ENCODE measurements around a stretch of chr7.

- RRBS: no CpG with 5 or more reads among the region's 1 CpG
These were observed 120.6 kb downstream of the COL28A1 start for GRCh38 chr7:7415084-7415374.

DNA sequence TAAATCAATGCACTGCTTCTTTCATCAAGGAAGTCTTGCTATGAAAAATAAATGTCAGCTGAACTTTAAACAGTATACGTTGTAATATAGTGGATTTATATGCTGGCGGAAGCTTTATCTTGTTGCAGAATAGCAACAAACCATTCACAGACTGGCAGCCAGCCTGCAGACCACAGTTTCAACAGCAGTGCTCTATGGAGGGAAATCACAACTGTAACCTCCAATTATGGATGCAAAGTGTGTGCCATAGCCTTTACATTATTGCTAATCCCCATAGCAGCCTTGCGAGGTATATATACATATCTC, 22.8 kb downstream of the COL28A1 start:
- RRBS: no CpG with 5 or more reads among the region's 3 CpGs

DNA sequence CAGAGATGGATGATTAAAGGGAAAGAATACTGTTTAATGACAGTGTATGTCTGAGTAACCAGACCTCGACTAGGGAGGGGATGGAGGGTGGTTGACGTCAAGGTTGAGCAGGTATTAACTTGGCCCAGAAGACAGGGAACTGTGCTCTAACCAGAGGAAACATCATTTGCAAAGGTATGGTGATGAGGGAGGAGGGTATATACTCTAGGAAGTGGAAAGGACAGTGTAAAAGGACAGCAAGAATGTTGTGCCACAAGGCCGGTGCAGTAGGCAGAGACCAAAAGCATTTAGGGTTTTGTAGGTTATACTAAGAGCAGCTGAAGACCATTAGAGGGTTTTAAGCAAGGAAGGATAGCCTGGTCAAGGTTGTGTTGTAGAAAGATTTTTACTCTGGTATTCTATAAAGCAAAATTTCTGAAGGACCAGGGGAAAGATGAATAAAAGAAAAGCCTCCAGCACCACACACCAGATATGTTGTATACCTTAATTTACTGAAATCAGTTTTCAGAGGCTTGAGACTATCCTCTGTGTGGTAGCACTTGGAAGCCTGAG, 3.1 kb downstream of the MIOS start:
- RRBS: no CpG with 5 or more reads among the region's 3 CpGs

DNA sequence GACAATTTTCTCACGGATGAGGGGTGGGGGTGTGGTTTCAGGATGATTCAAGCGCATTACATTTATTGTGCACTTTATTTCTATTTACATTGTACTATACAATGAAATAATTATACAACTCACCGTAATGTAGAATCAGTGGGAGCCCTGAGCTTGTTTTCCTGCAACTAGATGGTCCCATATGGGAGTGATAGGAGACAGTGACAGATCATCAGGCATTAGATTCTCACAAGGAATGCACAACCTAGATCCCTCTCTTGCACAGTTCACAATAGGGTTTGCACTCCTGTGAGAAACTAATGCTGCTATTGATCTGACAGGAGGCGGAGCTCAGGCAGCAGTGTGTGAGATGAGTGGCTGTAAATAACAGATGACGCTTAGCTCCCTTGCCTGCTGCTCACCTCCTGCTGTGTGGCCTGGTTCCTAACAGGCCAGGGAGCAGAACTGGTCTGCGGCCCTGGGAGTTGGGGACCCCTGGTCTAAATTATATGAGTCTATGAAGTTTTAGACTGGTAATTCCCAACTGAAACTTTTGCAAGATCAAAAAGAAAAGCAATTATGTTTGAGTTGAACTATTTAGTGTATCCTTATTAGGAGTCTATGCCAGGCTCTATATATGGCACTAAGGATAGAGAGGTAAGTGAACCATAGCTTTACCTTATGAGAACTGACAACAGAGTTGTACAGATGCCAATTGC, 3.9 kb downstream of the MIOS start:
- RRBS: no CpG with 5 or more reads among the region's 6 CpGs

GRCh38 chr7:7641996-7642502, 1.5 kb downstream of the UMAD1 start:
- RRBS: no CpG with 5 or more reads among the region's 6 CpGs

DNA sequence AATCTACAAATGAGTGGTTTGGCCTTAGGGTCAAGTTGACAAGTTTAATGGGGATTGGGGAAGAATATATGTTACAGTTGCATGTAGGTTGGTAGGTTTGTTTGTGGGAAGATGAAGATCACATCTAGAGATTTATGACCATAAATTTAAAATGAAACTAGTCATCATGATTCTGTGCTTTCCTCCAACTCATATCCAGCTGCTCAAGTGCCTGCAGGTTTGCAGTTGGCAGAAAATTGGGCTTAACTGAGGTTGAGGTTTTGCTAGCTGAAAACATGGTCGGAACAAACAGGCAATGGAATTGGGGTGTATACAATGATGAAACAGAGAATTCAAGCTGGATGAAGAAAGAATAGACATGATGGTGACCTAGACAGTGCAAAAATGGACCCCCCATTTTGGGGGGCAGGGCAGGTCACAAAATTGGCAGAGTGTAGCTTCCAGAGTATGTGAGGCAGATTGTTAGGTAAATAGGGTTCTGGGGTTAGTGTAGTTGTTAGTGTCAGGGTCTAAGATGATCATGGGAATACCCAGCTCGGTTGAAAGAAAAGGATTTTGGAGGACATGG, 121.4 kb upstream of the RPA3 start:
- RRBS: no CpG with 5 or more reads among the region's 2 CpGs

DNA sequence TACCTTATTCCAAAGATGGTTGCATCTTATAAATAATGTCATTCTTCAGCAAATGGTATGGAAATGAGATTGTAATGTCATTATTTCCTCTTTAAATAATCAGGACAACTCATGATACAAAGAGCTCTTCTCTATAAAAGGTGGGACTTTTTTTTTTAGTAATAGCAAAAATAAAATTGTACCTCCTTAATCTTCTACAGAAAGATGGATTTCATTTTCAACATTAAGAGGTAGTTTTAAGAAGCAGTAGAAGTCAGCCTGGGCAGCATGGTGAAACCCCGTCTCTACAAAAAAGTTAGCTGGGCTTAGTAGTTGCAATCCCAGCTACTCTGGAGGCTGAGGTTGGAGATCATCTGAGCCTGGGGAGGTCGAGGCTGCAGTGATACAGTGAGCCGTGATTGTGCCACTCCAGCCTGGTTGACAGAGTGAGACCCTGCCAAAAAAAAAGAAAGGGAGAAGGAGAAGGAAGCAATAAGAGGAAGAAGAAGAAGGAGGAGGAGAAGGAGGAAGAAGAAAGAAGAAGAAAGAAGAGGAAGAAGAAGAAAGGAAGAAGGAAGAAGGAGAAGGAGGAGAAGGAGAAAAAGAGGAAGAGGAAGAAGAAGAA, 86.0 kb upstream of the GLCCI1 start:
- RRBS: no CpG with 5 or more reads among the region's 3 CpGs

DNA sequence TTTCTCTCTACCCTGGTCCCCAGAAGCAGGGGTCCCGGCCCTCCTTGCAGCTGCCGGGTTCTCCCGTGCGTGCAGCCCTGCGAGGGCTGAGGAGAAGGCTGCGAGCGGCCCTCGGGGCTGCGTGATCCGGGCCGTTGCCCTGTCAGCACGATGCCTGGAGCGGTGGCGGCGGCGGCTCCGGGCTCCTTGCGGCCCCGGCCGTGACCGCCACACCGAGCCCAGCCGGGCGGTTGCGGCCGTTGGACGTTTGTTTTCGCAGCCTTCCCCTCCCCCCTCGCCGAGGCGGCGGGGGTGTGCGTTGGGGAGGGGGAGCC, 254 bp downstream of the GLCCI1 start:
- RRBS: under 1% methylated on average over 16 of the region's 33 CpGs

DNA sequence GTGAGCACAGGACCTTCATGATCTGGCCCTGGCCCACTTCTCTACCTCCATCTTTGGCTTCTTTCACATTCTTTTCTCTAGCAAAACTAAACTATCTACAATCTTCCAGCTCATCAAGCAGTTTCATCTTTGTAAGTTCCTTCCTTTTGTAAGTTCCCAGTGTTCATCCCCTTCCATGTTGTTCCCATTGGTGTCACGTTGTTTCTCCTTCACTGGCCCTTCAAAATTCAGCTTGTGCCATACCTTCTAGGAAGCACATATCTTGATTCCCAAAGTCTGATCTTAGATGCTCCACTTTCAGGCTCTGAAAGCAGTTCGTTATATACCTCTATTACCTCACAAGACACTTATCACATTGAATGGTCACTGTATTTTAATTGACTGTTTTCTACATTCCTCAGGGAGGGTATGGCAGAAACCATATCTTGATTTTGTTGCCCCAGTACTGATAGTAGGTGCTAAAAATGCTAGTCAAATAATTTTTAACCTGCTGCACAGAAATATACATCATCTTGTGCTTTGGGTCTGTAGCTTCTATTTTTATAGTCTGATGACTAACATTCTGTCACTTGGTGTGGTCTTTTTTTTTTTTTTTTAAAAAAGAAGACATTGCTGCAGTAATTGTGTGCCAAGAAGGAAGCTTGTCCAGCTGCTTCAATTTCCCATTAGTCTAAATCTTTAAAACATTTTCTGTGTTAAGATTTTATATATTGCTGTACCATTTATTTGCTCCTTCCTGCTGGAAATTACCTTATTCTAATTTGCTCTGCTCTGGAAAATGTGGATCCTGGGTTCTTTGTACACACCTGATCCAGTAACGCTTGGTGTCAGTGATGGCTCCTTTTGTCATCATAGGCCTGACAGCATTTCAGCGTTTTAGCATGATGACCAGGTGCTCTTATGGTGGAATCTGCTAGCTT, 83.7 kb downstream of the ICA1 start:
- RRBS: no CpG with 5 or more reads among the region's 4 CpGs

DNA sequence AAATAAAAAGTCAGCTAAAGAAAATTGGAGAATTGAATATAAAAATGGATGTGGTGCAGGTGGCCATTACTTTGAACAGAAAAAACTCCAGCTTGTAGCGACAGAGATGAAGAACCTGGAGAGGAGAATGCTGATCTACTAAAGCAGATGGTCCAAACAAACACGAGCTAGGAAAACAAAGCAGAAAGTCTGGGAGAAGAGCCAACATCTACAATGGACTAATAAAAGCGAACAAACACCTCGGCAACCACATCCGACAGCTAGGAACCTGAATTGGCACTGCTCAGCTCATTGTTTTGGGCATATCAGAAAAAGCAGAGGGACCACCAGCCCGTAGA, 204.6 kb downstream of the NXPH1 start:
- RRBS: no CpG with 5 or more reads among the region's 6 CpGs

DNA sequence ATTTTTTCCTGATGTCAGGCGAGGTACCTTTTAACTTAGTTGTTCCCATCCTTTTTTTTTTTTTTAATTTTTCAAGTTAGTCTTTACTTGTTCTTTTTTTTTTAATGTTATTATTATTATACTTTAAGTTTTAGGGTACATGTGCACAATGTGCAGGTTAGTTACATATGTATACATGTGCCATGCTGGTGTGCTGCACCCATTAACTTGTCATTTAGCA, 1201.8 kb downstream of the NDUFA4 start:
- RRBS: no CpG with 5 or more reads among the region's 1 CpG

DNA sequence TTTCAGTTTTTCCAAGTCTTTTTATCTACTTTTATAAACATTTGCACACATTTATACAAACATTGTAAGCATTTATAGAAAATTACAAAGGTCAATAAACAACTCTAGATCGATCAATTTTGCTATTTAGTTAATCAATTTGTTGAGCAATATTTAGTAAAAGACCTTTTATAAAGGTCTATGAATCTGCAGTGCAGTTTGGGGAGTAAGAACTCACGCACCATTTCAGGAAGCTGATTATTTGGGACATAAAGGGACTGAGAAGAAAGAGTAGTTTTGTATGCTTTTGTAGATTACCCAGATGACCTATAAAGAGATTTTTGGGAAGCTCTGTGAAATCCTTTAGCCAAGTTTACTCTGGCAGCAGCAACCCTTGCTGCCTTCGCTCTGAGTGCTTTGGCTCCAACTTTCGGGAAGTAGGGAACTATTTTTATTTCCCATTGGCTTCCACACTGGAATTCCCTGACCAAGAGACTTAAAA, 1076.5 kb downstream of the NDUFA4 start:
- RRBS: no CpG with 5 or more reads among the region's 4 CpGs

DNA sequence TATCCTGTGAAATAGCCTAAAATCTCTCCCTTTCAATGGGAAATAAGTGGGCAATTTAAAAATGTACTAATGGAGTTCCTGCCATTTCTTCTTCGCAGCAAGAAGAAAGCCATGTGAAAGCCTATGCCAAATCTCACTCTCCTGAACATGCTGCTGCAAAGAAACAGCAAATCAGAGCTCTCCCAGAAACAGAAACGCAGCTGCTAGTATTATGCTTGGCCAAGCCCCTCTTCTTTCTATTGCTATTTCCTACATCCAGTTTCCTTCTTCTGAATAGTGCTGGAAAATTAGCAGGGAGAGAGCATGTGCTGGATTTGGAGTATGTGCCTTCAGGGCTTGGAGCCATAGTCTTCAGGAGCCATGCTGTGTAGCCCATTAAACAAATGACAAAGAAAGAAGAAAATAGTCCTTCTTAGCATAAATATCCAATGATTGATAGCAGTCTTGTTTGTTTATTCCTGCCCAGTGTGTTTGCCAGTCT, 818.3 kb downstream of the NDUFA4 start:
- RRBS: no CpG with 5 or more reads among the region's 2 CpGs

- RRBS: no CpG with 5 or more reads among the region's 2 CpGs
These were observed 355.7 kb downstream of the NDUFA4 start for GRCh38 chr7:10584302-10584558.

DNA sequence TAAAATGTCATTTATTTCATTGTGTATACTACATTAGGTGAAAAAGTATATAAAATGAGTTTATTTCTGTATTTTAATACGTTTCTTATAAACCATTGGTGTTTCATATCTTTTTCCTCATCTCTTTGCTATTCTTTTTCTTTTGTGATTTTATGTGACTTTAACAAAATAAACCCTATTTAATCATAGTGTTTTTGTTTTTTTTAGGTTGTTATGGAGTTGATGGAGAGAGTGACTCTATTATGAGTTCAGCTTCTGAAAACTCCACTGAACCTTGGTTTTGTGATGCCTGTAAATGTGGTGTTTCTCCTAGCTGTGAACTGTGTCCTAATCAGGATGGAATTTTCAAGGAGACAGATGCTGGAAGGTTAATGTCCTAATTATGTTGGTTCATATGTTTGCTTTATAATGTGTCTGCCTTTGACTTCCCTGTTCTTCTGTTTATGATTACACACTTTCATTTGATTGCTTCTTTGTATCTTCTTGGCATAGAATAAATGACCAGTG, 39.9 kb downstream of the PHF14 start:
- RRBS: no CpG with 5 or more reads among the region's 1 CpG

- RRBS: no CpG with 5 or more reads among the region's 6 CpGs
These were observed 54.8 kb downstream of the PHF14 start for GRCh38 chr7:11028415-11029023.

GRCh38 chr7:11593253-11593679, 238.7 kb downstream of the THSD7A start:
- RRBS: no CpG with 5 or more reads among the region's 6 CpGs

DNA sequence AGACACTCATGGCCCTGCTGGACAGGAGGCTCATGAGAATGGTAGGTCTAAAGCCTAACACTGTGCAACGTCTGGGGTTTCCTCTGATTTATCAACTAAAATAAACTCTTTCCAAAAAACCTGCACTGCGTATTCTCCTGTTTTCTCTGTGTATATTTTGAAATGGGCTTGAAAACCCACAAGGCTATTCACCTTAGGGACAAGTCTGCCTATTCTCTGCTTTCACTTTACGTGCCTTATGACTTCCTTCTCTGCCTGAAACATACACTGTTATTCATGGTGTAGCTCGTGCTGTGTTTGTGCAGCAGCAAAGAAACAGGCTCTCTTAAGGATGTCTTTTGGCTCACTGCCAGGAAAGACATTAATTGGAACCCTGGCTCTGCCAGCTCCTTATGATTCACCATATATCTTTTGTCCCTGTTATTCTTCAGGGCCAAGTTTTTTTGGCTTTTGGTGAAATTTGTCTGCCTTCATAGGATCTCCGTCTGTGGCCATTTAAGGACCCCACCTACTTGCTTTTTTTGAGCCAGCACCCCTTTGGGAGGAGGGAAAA, 92.4 kb downstream of the TMEM106B start:
- RRBS: no CpG with 5 or more reads among the region's 5 CpGs

DNA sequence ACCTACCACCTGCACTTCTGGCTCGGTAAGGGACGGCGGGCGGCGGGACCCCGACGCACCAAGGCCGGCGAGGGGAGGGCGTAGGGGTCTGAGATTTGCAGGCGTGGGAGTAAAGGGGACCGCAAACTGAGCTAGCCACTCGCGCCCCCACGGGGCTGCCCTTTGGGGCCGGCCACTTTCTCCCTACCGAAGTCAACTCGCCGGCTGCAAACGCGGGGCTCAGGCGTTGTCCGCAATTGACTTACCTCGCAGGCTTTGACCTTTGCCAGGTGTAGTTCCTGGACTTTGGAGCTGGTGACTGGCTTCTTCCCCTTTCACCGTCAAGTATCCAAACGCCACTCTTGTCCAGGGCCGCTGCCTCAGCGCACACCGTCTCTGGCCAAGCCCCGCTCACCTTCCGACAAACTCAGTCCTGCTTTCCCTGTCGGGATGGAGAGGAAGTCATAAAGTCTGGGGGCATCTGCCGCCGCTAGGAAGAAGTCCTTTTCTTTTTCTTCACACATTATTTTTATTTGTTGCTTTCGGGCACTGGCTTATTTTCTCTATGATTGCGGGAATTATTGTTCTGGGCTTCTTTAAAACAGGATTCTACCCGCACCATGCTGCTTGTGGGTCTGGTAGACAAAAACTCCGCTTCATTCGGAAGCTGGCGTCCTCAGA, 571 bp downstream of the SCIN start:
- RRBS: 49% methylated on average over 3 of the region's 40 CpGs

DNA sequence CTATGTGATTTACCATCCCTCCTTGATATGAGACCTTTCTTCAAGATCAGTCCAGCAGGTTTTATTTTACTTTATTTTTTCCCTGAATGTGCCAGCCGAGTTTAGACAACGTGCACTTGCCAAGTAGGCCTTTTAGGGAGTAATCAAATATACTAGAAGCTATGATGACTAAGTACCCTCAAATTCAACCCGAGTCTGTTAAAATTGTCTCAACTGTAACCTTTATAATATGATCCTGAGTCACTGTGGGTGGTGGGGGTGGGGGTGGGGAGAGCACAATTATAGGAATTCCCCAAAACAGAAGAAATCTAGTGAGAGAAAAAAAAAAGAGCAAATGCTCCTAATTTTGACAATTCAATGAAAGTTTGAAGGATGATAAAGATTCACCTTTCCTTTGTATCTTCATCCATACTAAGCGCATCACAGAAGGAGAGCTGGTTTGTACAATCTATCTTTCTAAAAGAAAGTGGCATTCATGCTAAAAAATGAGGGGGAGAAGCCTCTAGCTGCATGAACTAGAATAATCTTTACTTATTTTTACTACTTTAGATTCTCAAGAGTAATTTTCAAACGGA, 32.2 kb downstream of the ARL4A start:
- RRBS: no CpG with 5 or more reads among the region's 5 CpGs

Measured in PFSK-1 (cell line).